Zone of skin (tissue), 1 donor: ENCODE results near the genes RANBP3 and RFX2.

DNA sequence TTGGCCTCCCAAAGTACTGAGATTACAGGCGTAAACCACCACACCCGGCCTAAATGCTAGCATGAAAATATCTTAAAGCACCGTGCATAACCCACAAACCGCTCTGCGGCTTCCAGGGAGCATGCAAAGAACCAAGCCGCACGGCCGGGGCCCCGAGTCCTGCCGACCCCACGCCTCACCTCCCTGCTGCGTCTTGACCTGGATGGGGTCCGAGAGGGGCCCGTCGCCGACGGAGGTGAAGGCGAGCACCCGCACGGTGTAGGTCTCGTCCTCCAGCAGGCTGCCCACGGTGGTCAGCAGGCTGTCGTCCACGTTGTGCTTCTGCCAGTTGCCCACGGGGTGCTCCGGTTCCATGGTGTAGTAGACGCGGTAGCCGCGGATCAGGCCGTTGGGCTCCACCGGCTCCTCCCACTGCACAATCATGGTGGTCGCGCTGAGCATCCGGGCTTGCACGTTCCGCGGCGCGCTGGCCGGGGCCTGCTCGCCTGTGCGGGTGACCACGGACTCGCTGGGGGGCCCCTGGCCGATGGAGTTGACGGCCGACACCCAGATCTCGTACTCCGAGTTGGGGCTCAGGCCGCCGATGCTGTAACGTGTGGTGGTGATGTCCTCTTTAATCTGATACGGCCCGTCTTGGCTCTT lies 96.8 kb downstream of the PTPRS start:
- RRBS: 96% methylated on average over 11 of the region's 55 CpGs

DNA sequence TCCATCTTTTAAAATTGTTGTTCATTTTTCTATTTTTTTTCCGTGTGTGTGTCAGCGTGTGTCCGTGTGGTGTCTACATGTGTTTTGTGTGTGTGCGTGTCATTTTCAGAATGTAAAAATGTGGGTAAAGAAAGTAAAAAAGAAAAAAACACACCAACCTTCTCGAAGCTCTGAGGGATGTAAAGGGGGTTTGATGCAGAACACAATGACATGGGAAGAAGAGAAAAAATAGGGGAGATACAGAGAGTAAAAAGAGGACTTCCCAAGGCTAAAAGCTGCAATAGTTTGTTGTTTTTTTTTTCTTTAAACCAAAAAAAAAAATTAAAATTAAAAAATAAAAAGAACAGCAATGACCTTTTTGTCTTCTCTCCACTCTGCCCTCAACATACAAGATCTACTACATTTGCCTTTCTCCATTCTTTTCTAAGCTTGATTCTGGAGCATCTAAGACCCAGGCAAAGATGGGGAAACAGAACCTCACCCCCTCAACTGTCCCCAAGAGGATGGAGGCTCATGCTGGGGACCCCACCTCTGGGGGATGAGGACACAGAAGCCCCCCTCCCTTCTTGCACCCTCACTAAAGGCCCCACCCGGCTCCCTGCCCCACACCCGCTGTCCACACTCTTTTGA lies 84.5 kb downstream of the PTPRS start:
- RRBS: no CpG with 5 or more reads among the region's 7 CpGs

GRCh38 chr19:5610419-5610618 lies 12.3 kb downstream of the SAFB2 start:
- RRBS: no CpG with 5 or more reads among the region's 2 CpGs

- RRBS: 53% methylated on average over 28 of the region's 55 CpGs
Observed at GRCh38 chr19:5687552-5688245, 2.4 kb upstream of the RPL36 start.

- RRBS: 66% methylated on average over 2 of the region's 11 CpGs
Observed at GRCh38 chr19:5695629-5695936, 5.5 kb downstream of the RPL36 start.

DNA sequence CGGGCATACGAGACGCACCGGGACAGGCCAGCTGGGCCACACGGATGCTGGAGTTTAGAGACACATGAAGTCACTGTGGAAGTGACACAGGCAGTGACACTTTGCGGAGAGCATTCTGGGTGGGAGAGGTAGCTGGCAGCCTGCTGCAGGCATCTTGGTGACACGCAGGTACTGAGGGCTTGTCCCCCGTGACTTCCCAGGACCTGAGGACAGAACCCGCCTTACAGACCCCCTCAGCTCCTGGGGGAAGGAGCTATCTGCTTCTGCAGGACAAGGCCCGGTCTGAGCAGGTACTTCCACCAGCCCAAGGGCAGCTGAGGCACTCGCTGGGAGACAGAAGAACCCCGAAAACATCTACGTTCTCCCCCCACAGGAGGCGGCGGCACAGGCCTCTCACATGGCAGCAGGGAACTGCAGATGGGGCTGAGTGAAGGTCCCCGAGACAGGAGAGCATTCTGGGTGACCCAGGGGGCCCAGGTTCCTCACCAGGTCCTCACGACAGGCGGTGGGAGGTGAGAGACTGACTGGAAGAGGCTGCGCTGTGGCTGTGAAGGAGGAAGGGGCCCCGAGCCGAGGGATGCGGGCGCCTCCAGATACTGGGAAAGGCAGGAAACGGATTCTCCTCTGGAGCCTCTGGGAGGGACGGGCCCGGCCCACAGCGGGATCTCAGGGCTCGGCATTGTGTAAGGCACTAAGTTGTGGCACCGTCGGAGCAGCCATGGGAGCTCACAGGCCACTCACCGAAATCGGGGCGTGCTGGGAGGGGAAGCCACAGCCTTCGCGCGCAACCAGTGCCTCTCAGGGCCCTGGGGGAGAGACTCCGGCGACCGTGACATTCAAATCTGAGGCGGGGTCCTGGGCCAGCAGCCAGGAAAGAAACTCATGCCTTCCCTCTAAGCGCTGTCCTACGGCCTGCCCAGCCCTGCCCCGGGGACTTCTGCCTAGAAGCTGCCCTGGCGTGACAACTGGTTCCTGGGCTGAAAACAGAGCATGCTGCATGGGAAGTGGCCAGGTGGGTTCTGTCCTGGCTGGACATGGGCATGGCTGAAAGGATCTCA lies 13.9 kb downstream of the RPL36 start:
- RRBS: 54% methylated on average over 7 of the region's 44 CpGs

- RRBS: no CpG with 5 or more reads among the region's 9 CpGs
Observed at GRCh38 chr19:5718364-5718988, 1.5 kb downstream of the LONP1 start.

DNA sequence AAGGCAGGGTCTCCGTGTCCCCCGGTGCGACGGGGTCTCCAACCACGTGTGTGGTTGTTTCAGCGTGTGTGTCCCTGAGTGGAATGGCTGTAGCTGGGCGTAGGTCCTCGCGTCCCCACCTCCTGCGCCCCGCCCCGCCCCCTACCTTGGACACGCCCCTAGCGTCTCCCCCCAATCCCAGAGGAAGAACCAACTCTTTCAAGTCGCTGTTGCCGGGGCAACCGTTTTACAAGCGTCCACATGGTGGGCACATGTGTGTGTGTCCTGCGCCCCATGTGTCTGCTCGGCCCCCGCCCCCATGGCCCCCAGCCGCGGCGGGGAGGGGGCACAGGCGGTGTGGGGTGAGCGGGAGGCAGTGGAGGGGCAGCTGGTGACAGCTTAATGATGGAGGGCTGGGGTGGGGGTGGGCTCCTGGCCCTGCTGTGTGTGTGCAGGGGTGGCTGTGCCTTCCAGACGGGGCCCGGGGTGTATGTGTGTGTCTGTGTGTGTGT lies 2.6 kb upstream of the NRTN start:
- RRBS: no CpG with 5 or more reads among the region's 28 CpGs

GRCh38 chr19:5894145-5894562 lies 9.4 kb downstream of the NDUFA11 start:
- RRBS: no CpG with 5 or more reads among the region's 15 CpGs

DNA sequence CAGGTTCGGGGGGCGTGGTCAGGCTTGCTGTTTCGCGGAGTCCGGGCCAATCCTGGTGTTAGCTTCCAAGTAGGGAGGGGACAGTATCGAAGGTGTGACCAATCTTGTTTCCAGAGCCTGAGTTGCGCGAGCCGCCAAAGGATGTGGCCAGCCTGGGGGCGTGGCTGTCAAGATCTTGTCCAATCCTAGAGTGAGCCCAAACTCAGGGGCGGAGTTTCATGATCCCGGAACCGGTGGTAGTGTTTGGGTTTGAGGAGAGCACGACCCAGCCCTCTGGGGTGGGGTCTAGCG lies 242 bp upstream of the VMAC start:
- RRBS: 0% methylated on average over 2 of the region's 15 CpGs

GRCh38 chr19:5926547-5927075 lies 12.6 kb downstream of the CAPS start:
- RRBS: no CpG with 5 or more reads among the region's 10 CpGs

DNA sequence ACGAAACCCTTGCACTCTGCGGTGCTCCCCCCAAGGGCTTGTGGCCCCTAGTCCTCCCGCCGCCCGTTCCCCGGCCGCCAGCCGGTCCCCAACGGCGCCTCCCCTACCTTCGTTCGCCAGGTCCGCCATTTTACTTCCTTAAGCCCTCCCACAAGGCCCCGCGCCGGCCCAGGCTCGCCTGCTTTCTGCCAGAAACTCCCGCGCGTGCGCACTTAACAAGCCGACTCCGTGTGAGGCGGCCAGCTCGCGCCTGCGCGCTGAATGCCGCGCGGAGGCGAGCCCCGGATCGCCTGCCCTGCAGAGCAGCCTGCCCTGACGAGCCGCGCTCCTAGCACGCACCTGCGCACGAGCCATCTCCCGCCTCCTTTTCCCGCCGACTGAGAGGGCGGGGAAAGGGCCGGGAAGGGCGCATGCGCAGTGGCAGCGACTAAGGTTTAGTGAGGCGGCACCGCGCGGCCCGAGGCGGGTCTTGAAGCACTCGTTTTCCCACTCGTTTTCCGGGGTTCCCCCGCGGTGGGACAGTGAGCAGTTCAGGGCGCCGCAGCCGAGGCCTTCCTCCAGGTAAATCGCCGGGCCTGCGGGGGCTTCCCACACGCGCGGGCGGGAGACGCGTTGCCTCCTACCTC lies at the start of gene RANBP3:
RANBP3 (minus strand) TSS at position 187 of the 626 bp plus-strand sequence.
- RRBS: under 1% methylated on average over 40 of the region's 71 CpGs

DNA sequence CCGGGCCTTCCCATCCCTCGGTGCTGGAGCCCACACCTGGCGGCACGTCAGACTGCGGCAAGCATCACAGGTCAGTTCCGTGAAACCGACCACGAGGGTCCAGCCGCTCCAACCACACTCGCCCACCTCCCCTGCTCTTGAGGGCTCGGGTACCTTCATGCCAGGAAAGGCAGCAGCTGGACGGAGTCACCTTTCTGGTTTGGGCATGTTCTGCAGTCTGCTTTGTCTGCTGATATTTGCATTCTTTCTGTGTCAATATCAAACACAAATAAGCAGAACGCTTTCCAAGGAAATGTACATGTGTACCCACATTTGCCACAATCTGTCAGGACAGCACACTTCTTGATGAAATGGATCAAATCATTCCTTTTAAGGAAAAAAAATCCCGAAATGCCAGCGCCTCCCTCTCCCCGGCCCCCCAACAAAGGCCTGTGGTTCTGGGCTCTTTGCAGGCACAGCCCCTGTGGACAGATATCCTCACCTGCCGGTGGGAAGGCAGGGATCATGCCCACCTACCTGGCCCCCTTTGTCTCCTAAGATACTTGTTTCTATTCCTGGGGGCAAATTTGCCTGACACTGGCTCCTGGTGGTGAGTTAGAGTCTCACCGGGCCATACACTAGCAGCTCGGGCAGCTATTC lies 42.7 kb upstream of the RANBP3 start:
- RRBS: 95% methylated on average over 3 of the region's 19 CpGs

DNA sequence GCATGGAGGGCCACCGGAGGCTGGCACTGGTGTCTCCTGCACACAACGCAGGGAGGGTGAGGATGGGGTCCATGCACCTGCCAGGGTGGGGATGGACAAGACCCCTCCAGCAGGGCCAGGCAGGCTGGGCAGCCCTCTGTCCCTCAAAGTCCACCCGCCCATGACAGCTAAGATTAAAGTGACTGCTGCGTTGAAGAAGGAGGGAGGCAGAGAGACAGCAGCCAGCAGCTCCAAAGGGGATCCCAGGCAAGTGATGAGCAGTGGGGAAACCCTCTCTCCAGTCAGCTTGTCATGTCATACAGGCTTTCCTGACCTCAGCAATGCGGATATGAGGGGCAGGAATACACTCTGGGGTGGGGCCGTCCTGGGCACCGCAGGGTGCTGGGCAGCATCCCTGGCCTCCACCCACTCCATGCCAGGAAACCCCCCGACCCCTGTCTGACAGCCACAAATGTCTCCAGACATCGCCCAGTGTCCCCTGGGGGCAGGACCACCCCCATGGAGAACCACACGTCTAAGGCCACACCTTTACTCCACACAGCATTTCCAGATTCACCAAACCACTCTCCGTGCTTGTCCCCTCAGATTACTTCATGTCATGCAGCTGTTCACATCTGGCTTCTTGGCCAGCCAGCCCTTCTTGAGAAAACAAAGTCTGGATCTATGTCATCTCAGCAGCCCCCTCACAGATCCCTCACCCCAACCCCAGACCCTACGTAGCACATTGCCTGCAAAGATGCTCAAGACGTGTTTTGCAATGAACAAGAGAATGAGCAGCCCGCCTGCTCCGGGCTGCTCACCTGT lies 46.7 kb downstream of the RFX2 start:
- RRBS: no CpG with 5 or more reads among the region's 15 CpGs

GRCh38 chr19:6099132-6100121 lies 10.9 kb downstream of the RFX2 start:
- RRBS: no CpG with 5 or more reads among the region's 10 CpGs

DNA sequence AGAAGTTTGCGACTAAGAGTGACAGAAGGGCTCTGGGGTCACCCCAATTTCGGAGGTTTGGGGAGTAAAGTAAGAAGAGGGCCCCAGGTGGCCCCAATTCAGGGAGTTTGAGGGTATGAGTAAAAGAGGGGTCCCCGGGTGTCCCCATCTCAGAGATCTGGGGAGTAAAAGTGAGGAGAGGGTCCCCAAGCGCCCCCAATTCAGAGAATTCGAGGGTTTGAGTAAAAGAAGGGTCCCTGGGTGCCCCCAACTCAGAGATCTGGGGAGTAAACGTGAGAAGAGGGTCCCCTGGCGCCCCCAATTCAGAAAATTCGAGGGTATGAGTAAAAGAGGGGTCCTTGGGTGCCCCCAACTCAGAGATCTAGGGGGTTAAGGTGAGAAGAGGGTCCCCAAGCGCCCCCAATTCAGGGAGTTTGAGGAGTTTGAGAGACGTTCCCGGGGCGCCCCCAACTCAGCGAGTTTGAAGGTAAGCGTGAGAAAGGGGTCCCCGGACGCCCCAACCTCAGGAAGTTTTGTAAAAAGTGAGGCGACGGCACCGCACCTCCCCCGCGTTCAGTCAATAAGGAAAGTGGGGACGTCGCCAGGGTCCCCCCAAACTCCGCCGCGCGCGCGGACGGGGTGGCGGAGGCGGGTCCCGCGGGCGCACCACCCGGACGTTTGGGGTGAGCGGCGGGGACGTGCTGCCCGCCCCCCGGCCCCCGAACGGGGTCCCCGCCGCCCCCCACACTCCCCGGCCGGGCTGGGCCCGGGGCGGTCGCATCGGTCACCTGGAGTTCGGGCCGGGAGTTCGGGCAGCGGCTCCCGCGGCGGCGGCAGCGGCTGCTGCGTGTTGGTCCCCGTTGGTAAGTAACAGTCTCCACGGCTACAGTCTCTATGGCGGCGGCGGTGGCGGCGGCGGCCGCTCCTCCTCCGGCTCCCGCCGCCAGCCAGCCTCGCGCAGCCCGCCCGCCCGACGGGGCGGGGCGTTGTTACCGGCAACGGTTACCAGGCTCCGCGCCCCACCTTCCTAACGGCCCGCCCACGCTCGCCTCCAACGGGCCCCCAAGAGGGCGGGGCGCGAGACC lies at the start of gene RFX2:
RFX2 (minus strand) TSS at position 875 of the 1,064 bp plus-strand sequence.
- RRBS: 2% methylated on average over 36 of the region's 94 CpGs

DNA sequence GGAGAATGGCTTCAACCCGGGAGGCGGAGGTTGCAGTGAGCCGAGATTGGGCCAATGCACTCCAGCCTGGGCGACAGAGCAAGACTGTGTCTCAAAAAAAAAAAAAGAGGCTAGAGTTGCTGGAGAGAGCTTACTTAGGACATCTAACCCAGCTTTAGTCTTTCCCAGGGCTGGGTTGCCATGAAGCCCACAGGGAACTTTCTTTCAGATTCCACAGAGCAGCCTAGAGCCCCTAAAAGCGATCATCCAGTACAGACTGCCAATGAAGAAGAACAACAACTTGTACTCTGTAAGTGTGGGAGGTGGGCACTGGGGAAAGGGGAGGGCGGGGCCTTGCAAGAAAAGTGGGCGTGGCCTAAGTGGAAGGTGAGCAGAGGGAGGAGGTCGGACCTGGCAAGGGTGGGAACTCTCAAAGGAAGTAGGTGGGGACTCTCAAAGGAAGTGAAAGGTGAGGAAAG lies 25.6 kb downstream of the ACSBG2 start:
- RRBS: no CpG with 5 or more reads among the region's 8 CpGs

DNA sequence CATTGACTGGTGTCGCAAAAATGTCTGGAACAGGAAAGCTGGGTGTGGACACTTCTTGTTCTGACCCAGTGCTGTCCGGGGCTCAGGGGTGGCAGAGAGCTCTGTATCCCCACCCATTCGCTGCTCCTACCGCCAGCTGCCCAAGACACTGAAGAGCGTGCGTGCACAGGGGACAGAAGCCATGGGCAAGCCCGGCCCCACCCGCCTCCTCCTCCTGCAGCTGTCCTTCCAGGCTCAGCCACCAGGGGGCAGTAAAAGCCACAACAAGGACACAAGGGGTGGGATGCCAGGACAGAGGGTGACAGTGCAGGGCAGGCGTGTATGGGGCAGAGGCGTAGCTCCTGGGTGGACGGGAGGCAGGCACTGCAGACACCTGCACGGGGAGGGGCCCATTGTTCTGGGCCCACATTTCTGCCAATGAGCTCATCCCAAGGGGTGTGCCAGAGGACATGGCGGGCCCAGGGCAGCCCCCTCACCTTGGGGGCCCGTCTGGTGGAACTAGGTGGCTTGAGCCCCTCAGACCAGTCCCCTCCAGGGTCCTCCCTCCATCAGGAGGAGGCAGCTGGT lies 61.3 kb downstream of the MLLT1 start:
- RRBS: 10% methylated on average over 3 of the region's 14 CpGs

- RRBS: no CpG with 5 or more reads among the region's 6 CpGs
Observed at GRCh38 chr19:6376149-6376443, 363 bp upstream of the PSPN start.

DNA sequence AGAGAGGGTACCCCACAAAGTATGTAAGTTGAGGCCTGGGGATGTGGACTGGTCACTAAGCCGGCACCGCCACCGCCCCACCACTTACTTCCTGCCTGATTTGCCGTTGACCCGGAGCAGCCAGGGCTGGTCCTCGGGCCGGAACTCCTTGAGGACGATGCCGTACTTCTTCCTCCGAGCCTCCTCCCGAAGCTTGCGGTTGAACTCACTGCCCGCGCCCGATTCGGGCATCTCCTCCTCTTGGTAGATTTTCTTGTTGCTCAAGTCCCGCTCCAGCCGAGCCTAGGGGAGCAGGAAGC lies 3.7 kb downstream of the GTF2F1 start:
- RRBS: 95% methylated on average over 5 of the region's 18 CpGs